RPMI7951 (cell line): Measurements from ENCODE around the gene HNRNPLL.

DNA sequence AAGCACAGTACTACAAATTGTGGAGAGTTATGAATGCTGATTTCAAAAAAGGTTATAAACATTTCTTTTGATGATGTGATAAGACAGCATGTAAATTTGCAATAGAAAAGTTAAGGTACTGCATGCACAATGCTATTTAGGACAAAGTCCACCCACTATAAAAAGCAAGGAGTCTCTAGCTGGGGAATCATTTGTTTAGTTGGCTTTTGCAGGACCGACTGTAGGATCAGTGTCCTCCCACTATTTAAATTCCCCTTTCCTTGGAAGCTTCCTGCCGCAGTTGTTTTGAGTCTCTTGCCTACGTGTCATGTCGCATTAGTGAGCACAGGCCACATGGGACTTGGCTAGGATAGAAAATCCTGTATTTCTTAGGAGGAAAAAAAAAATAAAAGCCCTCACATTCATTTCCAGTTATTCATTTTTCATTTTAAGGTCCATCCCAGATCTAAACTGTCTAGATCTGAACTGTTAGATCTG lies 13.1 kb downstream of the QPCT start:
- RAMPAGE, long total RNA, result no peak

DNA sequence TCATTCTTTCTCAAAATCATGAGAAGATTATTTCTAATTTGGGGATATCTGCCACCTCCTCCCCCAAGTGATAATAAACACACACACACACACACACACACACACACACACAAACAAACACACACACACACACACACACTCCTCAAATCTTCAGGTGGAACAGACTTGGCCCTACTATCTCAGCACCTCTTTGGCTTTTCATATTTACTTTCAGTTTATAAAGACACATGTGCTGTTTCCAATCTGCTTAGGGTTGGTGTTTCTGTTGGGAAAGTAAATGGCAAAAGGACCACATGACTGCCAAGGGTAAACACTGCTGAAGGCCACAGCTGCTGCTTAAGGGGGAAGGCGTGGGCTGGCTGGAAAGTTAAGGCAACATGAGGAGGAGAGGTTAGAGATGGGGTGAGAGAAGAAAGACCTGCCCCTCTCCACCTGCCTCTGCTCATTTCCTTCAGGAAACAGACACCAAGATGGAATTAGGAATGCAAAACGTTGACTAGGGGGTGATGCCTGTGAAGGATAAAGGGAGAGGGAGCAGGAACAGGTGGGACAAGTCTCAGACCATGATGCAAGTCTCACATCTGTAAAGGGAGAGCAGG lies 86.2 kb downstream of the CDC42EP3 start:
- RAMPAGE, long total RNA, result no peak

DNA sequence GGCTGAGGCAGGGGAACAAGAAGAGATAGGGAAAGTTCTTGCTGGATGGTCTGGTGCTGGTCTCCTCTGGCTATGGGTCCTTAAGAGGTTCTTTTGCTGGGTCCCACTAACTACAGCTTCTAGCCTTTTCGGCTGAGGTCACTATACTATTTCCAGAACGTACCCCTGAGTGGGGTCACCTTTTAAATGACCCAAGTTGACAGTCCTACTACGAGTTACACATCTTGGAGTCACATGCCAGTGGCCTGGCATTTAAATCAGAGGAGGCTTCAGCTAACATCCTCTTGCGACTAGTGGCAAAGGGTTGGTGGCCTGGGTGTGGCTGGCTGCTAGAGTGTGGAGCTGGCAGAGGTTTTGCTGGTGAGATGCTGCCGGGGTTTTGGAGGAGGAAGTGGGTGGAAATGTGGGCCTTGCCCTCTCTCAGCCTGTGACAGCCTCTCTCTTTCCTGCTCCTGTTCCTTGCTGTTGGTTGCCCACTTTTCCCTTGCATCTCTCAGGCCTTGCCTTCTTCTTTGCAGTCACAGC lies 55.7 kb downstream of the CDC42EP3 start:
- RAMPAGE, long total RNA, result no peak

DNA sequence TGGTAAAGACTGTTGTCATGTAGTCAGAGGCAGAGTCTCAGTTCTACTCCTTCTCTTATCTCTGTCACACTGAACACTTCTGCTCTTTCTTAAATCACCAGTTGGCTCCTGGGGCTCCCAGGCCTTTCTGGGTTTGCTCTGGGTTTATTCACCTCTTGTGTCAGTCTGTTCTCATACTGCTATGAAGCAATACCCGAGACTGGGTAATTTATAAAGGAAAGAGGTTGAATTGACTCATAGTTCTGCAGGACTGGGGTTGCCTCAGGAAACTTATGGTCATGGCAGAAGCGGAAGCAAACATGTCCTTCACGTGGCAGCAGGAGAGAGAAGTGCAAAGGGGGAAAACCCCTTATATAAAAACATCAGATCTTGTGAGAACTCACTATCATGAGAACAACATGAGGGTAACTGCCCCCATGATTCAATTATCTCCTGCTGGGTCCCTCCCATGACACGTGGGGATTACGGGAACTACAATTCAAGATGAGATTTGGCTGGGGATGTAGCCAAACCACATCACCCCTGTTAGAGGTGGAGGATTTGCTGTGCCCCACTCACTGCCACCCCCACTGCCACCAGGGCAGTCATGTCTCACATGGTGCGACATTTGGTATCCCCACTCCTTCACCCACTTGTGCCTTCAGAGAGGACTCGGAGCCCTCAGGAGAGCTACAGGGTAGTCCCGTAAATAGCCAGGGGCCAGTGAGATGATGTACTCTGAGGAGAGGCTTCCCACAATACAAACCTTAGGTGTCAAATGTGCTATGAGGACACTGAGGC lies 35.8 kb downstream of the CDC42EP3 start:
- RAMPAGE, long total RNA, result no peak

DNA sequence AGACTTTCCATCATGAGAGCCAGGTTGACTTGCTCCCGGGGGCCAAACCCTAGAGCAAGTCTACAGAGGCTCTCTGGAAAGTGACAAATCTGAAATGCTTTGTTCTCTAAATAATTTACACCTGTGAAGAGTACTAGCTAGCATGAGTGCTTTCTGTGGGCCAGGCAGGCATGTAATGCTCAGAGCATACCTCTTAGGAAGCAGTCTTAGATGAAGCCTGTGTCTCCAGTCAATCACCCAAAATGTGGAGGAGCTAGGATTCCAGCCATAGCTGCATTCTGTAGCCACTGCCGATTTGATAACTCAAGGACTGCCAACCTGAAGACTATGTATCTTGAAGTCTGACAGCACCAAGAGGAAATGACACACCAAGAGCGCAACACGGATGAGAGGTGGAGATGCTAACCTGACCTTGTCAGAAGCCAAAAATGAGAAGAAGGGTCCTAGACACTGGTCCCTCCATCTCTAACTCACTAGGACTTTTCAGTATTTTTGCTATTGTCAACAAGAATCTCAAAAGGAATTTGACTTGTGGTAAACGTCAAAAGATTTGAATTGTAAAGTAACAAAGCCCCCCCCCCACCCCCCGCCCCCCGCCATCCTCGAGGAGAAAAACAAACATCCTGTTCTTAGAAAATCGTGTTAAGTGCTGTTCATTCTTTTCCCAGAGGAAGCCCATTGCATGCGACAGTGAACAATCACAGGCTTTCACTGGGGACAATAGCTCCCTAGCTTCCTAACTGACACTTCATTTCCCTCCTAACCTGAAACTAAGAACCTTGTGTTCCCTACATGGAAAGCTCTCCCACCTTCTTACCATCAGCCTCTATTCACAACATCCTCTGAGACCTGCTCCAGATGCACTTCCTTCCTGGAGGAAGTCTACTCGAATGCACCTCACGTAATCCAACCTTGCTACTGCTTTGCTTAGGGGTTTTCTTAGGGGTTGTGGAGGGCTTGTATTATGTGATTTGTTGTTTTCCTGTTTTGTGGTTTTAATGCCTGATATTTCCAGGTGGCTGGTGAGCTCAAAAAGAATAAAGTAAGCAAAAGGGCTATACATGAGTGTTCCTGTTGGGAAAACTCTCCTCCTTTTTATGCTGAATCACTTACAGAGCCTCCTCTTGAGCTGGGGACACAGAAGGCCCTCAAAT lies 14.7 kb downstream of the CDC42EP3 start:
- RAMPAGE, long total RNA, result no peak

DNA sequence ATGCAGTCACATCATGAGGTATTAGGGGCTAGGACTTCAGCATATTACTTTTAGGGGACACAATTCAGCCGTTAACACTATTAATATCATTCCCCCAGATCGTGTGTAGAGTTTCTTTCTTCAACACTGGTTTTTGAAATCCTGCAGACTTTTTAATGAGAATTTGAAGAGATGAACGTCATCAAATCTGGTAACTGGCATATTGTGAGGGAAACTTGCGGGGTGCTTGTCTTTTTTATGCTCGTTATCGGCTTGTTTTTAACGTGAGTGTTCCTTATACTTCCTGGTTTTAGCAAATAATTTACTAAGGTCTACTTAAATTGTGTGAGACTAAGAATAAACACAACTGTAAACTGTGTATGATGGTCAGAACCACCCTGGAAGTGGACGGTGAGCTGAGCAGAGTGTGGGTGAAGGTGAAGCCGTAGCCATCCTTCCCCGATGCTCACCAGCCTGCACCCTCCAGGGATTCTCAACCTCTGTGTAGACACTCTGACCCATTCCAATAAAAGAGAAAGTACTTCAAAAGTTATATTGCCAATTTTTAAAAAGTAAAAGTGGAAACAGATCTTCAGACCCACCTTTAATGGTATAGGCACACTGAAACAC lies 82.3 kb upstream of the CDC42EP3 start:
- RAMPAGE, long total RNA, result no peak

DNA sequence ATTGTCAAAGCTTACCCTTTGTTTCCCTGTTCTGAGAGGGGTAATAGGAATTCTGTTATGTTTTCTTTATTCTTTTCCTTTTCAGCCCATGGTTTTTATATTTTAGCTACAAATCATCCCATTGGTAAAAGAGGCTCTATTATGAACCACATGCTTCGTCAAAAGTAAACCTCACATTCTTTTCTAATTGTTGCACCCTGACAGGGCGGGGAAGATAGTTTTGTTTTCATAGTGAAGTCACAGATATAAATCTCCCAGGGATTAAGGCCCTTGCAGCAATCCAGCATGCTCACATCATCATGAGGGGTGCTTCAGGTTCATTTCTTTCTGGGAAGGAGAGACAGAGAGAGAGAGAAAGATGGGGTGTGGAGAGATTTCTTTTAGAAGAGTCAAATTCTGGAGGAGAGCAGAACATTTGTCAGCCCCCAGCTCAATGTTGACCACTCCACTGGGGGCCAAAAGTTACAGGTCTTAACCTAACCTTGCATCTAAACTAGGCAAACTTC lies 124.5 kb upstream of the CDC42EP3 start:
- RAMPAGE, long total RNA, result no peak

DNA sequence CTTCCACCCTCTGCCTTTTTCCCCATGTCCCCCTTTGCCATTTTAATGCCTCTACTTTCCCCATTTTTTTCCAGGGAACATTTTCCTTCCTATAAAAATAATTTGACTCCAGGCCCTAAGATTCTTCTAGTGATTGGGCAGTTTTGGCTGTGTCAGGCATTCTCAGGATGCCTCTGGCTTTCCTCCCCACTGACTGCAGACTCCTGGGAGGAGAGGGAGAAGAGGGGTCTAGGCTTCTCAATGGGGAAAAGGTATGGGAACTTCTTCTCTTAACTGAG lies 126.5 kb upstream of the RMDN2 start:
- RAMPAGE, long total RNA, result no peak

- RAMPAGE, long total RNA, result no peak
Measured at GRCh38 chr2:37921797-37922492, 3.1 kb upstream of the RMDN2 start.

DNA sequence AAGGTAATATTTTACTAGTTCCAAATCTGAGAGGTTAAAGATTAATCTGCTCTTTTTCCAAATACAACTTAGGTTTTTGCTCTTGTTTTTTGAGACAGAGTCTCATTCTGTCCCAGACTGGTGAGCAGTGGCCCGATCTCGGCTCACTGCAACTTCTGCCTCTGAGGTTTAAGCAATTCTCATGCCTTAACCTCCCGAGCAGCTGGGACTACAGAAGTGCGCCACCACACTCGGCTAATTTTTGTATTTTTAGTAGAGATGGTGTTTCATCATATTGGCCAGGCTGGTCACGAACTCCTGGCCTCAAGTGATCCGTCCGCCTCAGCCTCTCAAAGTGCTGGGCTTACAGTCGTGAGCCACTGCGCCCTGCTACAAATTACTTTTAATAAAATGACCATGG lies 1.4 kb upstream of the RMDN2 start:
- RAMPAGE, long total RNA, result no peak

- RAMPAGE, long total RNA, result no peak
Measured at GRCh38 chr2:38073050-38073803, 2.7 kb downstream of the CYP1B1 start.

- RAMPAGE, long total RNA, result no peak
Measured at GRCh38 chr2:38129284-38129960, 53.5 kb upstream of the CYP1B1 start.

- RAMPAGE, long total RNA, result no peak
Measured at GRCh38 chr2:38187536-38188252, 111.7 kb upstream of the CYP1B1 start.

DNA sequence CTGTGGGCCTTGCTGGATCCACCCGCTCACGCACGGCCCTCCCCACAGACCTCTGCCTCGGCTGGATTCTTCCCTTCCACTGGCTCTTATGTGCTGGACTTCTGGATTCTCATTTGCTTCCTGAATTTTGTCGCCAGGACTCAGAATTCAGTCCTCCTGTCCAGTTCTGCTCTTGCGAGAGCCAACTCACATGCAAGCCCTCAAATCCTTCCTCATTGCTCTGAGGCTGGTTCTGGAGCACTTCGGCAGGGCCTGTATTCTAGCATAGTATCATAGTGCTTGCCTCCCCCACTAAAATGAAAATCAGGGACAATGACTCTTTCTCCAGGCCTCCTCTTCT lies 115.5 kb downstream of the ATL2 start:
- RAMPAGE, long total RNA, result no peak

DNA sequence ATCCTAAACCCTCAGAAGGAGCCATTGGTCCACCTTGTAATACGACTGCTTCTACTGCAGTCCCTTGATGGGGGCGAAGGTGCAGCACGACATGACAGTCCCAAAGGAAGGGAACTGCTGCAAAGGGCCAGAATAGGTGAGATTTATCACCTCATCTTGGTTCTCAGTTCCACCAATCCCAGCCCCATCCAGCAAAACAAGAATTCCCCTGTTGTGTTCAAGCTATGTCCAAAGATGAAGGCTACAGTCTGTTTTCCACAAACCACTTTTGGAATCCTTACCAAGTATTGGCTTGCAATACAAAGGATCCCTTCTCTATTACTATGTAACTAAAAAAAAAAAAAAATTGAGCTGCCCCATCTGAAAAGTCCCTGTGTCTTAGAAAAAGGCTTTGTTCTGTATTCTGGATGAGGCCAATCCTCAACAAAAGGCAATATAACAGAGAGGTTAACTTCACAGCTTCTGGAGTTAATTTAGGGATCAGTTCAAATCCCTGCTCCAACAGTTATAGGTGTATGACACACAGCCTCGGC lies 61.0 kb upstream of the ATL2 start:
- RAMPAGE, long total RNA, result no peak

- RAMPAGE, long total RNA, result no peak
Measured at GRCh38 chr2:38453420-38453805, 76.3 kb upstream of the ATL2 start.

- RAMPAGE, long total RNA, result no peak
Measured at GRCh38 chr2:38466377-38467434, 89.6 kb upstream of the ATL2 start.

DNA sequence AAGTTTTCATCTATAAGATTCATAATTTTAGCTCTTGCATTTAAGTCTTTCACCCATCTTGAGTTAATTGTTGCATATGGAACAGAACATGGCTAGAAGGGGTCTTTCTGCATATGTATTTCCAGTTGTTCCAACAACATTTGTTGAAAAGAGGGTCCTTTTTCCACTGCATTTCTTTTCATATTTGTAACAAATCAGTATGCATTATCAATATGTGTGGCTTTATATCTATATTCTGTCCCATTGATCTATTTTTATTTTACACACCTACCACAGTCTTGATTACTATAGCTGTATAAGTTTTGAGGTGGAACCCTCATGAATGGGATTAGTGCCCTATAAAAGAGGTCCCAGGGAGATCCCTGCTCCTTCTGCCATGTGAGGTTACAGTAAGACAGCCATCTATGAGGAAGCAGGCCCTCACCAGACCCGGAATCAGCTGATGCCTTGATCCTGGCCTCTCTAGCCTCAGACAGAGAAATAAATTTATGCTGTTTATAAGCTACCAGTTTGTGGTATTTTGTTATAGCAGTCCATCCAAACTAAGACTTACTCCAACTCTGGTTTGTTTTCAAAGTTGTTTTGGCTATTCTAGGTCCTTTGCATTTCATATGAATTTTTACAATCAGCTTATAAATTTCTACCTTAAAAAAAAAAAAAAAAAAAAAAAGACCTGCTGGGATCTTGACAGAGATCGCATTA lies 55.0 kb downstream of the HNRNPLL start:
- RAMPAGE, long total RNA, result no peak

- RAMPAGE, long total RNA, result no peak
Measured at GRCh38 chr2:38585570-38585943, 17.2 kb downstream of the HNRNPLL start.

DNA sequence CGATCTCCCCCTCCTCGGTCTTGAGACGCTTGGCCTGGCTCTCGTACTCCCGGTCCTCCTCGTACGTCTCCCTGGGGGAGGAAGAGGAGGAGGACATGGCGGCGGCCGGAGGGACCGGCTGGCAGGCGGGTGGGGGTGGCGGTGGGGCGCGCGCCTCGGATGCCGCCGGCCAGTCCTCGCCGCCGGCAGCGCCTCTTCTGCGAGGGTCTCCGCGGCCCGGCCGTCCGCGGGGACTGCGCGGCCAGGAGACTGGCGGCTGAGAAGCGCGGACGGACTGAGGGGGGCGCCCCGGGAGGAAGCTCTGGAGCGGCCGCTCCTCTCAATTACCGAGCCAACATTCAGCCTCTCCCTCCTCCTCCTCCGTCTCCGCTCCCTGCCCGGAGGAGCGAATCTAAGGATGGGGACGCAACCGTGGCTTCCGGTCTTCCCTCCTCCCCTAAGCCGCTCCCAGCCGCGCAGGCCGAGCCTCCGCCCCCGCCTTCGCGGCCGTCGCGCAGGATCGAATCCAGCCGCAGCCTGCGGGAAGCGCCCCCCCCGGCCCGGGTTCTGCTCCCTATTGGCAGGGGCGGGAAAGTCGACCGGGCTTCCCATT lies at the start of gene HNRNPLL:
TSS of gene HNRNPLL (minus strand) at position 399 of the 592 bp plus-strand sequence.
- RAMPAGE, long total RNA, result no peak